HL-60 (cell line): Measurements from ENCODE around the genes SLC6A5 and BBOX1.

- RRBS = 8% methylated on average over 16 of the region's 44 CpGs
These were observed 105.5 kb upstream of the E2F8 start for GRCh38 chr11:19346129-19346801.

DNA sequence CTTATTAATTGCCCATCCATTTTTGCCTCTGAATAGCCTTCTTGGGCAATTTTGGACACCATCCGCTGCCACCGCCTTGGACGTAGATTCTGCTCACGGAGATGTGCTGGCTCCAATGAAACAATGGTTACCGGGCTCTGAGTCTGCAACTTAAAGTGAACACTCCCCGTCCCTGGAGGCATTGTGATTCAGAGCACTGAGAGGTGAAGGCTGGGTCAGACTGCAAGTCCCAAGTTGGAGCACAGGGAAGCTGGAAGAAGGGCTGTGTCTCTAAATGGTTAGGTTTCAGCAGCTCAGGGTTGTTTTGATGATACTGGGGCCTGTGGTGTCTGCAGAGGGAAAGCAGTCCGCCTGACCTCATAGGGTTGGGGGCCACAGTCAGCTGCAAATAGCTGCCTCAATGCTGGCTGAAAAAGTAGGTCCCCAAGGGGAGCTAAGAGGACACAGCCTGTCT is 213.2 kb upstream of the E2F8 start:
- RRBS = no CpG with 5 or more reads among the region's 7 CpGs

DNA sequence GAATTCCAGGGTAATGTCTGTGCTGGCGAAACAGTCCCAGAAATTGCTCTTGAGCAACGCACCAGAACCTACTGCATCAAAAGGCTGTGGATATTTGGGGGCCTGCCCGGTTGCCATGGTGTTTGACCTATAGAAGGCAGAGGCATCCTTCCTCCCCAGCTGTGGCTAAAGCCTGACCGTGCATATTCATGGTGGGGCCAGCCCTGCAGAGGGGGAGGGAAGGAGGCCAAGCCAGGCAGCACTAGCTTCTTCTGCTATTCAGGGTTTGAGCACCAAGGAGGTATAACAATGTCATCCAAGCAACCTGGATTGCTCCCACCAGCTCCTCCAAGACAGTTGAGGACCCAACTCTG is 215.0 kb upstream of the E2F8 start:
- RRBS = no CpG with 5 or more reads among the region's 4 CpGs

- RRBS = 81% methylated on average over 9 of the region's 31 CpGs
These were observed 220.8 kb downstream of the NAV2 start for GRCh38 chr11:19933047-19934217.

- RRBS = no CpG with 5 or more reads among the region's 4 CpGs
These were observed 165.3 kb downstream of the DBX1 start for GRCh38 chr11:19994918-19995469.

- RRBS = no CpG with 5 or more reads among the region's 7 CpGs
These were observed 140.8 kb downstream of the DBX1 start for GRCh38 chr11:20019240-20020111.

DNA sequence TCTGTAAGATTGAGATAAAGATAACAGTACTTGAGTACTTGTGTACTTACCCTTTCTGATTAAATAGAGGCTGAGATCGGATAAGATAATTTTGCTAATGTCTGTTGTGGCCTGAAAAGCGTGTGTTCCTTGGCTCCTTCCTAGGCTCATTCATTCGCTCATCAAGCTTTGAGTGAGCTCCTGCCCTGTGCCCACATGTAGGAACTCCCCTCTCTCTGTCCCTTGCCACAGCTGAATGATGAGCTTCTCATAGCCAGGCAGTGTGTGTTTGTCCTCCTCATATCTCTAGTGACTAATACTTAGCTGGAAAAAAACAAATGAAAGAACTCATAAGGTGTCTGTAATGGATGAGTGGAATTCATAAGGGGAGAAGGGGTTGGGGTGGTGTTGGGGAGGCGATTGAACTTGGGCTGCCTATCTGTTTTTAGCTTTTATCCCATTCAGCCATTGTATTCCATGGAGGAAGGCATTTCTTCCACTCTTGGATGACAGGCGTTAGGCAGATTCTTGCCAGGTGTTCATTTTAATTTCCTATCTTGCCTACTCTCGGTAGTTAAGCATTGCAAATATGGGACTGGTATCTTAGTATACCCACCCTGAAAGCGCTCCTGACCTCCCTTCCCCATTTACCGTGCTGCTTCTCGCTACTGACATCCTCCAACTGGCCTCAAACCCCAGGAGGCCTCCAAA is 117.9 kb downstream of the DBX1 start:
- RRBS = no CpG with 5 or more reads among the region's 9 CpGs

DNA sequence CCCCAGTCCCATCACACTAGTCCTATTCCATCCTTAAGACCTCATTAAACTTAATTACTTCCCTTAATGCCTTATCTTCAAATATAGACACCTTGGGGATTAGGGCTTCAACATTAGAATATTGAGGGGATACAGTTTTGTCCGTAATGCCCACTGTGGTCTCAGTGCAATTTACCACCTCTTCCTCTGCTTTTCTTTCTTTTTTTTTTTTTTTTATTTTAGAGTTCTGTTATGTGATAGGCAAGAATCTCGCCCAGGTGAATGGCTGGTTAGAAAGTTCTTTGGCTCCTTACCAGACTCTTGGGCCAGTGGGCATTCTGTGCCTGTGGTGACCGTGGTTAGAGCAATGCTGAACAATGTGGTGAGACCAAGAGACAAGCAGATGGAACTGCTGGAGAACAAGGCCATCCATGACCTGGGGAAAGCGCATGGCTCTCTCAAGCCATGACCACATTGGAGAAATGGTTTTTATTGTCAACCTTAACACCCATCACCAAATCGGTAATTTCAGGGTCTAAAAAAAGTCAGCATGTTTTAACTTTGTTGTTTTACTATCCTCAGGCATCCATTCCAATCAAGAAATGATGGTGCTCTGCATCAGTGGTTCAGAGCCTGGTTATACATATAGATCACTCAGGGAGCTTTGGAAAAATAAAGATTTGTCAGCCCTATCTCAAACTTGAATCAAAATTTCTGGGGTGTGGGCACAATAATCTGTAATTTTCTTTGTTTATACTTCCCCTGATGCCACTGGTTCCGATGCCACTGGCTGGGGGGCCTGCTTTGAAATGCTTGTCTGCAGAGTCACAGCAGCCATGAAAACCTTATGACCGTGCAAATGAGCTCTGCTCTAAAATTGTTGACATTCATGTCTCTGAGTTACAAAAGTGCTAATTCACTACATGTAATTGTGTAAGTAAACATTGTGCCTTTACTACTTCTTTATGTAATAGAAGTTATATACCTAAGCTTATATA is 4.5 kb upstream of the PRMT3 start:
- RRBS = no CpG with 5 or more reads among the region's 7 CpGs

GRCh38 chr11:20474267-20475025 is 86.9 kb downstream of the PRMT3 start:
- RRBS = no CpG with 5 or more reads among the region's 6 CpGs

DNA sequence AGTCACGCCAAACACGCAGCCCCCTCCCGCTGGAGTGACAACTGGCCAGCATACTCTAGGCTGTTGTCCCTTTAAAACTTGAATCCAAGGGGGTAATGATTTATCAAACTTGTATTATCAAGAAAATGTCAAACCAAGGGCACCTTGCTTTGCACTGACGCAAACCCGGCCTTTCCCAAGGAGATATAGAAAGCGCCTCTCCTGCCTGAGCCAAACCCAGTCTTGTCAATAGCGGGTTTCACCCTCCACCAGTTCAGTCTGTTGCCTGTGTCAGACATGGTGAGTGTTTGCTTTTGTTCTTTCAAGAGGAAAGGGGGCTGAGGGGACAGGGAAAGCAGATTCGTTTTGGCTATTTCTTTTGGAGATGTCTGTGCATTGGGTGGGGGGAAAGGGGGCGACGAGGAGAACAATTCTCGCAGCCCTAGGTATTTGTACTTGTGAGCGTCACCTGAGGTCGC is at the start of gene SLC6A5:
TSS of gene SLC6A5 (plus strand) at position 212 of the 458 bp plus-strand sequence.
- RRBS = no CpG with 5 or more reads among the region's 13 CpGs

DNA sequence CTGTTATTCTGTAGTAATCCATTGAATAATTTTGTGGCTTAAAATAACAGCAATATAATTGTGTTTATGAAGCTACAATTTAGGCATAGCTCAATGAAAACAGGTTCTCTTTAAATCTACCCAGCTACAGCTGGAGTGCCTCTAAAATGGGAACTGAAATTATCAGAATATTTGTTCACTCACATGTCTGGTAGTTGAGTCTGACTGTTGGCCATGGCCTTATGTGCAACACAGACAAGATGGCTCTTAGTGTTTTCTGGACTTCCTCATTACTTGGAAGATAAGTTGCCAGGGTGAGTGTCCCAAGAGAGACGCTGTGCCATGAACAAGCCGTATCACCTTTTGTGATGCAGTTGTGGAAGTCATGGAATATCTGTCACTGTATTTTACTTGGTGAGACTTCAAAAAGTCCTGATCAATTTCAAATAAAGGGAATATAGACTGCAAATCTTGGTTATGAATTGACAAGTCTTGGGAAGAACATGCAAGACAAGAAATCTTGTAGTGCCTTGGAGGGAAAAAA is 244.3 kb upstream of the ANO3 start:
- RRBS = no CpG with 5 or more reads among the region's 2 CpGs

GRCh38 chr11:26188521-26189100 is 143.3 kb upstream of the ANO3 start:
- RRBS = no CpG with 5 or more reads among the region's 1 CpG

DNA sequence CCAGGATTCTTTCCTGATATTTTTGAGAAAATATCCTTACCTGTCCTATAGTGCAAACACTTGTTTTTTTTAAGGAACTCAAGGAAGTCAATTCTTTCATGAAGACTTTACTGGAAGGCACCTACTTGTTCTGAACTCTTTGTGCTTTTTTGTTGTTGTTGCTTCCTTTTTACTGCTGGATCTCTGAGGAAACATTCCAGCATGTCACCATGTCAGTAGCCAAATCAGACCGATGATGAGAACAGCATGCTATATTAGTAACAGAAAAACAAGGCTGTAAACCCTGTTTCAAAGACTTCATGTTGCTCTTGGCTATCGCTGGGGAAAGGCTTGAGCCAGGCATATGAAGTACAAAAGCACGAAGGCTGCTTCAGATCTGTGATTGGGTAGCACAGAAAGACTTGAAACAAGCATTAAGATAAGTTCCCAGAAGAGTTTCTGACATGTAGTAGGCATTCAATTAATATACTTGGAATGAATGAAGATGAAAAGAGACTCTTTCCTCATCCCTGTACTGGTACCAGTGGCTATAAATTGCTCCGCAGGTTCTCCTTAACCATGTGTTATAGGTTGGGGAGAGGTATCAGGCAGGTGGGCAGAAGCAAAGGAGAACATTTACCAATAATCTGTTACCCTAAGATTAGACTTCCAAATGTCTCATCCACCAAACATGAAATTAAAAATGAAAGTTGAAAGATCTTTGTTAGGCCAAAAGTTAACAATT is 125.7 kb upstream of the SLC5A12 start:
- RRBS = no CpG with 5 or more reads among the region's 4 CpGs

- RRBS = no CpG with 5 or more reads among the region's 5 CpGs
These were observed at the start of gene BBOX1 for GRCh38 chr11:27040193-27041162. Gene BBOX1, plus strand, starts transcription at chr11:27040815.

- RRBS = no CpG with 5 or more reads among the region's 3 CpGs
These were observed 41.7 kb downstream of the LGR4 start for GRCh38 chr11:27430789-27431473.

GRCh38 chr11:27489411-27490150 is 17.0 kb downstream of the LIN7C start:
- RRBS = no CpG with 5 or more reads among the region's 11 CpGs

- RRBS = 67% methylated on average over 3 of the region's 34 CpGs
These were observed 18.1 kb upstream of the BDNF start for GRCh38 chr11:27718201-27718847.

DNA sequence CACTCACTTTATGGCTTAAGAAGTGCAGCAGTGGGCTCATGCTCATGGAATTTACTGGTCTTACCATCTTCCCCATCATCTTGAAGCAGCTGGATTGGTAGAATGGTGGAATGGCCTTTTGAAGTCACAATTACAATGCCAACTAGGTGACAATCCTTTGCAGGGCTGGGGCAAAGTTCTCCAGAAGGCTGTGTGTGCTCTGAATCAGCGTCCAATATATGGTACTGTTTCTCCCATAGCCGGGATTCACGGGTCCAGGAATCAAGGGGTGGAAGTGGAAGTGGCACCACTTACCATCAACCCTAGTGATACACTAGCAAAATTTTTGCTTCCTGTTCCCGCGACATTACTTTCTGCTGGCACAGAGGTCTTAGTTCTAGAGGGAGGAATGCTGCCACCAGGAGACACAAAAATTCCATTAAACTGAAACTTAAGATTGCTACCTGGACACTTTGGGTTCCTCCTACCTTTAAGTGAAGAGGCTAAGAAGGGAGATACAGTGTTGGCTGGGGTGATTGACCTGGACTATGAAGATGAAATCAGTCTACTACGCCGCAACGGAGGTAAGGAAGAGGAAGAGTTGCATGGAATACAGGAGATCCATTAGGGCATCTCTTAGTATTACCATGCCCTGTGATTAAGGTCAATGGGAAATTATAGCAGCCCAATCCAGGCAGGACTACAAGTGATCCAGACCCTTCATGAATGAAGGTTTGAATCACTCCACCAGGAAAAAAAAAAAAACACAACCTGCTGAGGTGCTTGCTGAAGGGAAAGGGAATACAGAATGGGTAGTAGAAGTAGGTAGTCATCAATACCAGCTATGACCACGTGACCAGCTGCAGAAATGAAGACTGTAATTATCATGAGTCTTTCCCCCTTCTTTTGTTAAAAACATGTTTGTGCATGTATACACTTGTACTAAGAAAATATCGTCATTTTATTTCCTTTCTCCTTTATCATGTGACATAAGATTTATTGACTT is 50.8 kb downstream of the METTL15 start:
- RRBS = no CpG with 5 or more reads among the region's 10 CpGs

DNA sequence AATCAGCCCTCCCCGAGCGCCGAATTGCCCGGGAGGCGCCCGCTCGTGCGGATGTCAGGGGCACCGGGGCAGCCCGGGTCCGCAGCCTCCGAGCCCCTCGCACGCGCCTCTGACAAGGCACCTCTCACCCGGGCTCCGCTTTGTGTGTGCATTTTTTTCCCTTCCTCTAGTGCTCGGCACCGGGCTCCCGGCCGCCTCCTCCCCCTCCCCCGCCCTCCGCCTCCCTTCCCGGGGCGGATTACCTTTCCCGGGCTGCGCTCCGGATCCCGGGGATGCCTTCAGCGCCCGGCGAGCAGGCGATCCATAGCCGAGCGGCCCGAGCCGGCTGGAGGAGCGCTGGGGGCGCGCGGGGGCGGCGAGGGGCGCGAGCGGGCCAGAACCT is 362 bp downstream of the MPPED2 start:
- RRBS = 6% methylated on average over 31 of the region's 46 CpGs

DNA sequence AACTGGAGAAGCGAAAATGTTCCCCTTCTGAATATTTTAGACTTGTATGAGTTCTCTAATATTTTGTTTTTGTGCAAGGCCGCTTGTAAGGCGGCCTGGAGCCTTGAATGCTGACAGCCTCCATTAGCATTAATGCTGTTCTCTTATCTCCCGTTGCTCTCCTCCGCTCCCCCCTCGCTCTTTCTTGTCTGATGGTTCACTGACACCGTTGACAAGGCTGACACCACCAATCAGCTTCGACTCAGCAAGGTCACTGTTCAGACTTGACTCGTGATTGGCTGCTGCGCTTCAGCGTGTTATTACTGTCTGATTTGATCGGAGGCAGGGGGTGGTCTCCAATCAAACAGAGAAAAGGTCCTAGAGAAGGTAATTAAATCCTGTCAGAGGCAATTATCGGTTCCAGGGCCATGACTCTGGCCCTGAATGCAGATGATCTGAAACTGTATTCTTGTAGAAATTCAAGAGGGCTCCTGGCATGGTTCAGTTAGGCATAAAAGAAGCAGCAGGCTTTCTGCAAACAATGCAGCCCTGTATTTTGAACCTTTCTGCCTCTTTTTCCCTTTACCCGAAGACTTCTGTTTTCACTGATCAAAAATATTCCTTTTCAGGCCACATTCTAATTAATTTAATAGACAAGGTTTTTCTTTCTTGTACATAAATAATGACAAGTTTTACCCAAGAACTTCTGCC is 49.3 kb upstream of the MPPED2 start:
- RRBS = no CpG with 5 or more reads among the region's 14 CpGs